Zone of skin (tissue), 1 donor: Measurements from ENCODE around the gene HPR.

DNA sequence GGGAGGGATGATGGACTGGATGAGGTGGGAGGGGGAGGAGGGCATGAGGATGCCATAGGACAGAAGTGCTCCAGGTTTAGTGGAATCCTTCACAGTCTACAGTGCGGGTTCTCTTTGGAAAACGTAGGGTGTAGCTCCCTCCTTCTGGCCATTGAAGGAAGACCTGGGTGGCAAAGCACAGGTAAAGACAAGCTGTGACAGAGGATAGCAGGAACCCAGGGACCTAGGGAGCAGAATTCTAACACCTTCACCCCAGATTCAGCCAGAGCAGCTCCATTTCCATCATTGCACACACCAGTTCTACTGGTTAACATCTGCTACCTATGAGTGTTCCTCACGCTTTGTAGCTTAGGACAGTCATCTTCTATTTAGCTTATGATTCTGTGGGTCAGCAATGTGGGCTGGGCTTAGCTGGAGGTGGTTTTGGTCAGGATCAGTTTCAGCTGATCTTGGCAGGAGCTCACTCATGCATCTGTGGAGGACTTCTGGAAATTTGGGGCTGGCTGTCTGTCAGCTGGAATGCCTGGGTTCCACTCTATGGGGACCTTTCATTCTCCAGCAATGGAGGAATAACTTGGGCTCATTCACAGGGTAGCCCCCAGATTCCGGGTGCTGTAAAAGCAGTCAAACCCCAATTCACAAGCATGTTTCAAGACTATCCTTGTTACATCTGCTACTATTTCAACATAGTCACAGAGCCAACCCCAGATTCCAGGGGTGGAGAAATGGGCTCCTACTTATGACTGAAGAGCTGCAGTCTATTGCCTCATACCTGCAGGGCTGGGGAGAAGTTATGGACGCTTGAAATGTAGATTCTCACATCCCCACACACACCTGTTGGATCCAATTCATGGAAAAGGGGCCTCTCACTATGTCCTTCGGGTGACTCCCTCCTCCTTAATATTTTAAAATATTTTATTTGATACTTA is 3.5 kb upstream of the HP start:
- RRBS, result no CpG with 5 or more reads among the region's 6 CpGs

GRCh38 chr16:72063212-72063615 is at the start of gene HPR:
TSS of gene HPR (plus strand) at chr16:72063226.
- RRBS, result no CpG with 5 or more reads among the region's 3 CpGs

GRCh38 chr16:72203318-72204099 is 31.6 kb upstream of the PMFBP1 start:
- RRBS, result no CpG with 5 or more reads among the region's 11 CpGs

GRCh38 chr16:72784354-72785652 is 263.1 kb downstream of the ZFHX3 start:
- RRBS, result no CpG with 5 or more reads among the region's 8 CpGs

GRCh38 chr16:72796847-72797901 is 250.8 kb downstream of the ZFHX3 start:
- RRBS, result 88% methylated on average over 1 of the region's 13 CpGs

DNA sequence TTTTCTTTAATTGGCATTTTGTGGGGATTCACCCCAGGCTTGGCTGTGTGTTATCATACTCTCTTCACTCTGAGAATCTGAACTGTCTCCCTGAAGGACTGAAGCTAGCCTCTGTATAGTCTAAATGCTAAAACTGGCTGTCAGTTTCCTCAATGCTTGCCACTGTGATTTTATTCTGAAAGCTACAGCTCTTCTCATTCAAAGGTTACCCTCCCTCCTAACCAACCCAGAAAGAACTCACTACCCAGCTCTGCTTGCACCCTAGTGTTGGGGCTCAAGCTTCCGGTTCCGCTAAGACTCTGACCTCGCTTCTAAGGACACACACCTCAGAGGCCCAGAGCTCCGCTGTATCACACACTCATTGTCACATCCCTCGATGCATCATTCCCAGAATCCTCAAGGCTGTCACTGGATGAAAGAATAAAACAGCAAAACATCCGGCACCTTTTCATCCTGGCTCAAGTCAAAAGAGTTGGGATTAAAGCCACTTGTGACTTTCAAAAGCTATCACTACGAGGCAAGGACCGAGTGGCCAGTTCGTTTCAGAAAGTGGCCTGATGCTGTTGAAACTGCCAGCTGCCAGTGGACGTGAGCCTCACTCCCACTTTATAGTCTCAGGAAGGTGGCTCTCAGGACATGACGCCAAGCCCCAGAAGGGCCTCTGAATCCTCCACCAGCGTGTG is 29.1 kb downstream of the ZFHX3 start:
- RRBS, result no CpG with 5 or more reads among the region's 12 CpGs

DNA sequence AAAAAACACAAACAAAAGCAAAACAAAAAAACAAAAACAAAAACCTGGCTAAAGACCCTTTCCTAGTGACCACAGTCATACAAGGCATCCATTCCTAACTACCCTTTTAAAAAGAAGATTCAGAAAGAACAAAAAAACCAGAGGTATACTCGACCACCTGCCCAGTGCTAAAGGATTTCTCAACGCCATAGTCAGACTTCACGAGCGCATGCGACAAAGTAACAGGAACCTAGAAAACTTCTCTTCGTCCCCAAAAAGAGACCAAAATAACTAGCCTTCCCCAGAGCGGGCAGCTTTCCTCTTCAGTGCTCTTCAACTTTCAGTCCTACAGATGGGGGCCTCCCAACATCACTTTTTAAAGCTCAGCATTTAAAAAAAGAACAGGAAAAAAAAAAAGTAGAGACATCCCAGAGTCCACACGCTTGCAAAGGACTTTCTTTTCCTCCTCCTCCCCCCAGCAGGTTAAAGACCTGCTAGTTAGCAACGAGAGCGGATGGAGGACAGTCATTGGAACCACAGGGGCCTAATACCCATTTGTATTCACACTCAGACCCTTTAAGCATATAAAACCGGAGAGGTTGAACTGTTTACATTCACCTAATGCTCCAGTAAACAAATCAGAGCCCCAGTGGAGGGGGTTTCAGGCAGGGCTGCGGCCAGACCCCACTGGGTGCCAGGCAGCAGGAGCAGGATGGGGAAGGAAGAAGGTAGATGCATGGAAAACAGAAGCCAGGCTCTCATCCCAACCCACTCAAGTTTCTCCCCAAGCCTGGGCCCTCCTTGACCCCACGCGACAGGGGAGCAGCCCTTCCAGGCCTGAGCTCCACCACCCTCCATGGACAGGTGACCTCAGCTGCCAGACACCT is 15.4 kb downstream of the ZFHX3 start:
- RRBS, result no CpG with 5 or more reads among the region's 14 CpGs

GRCh38 chr16:73050075-73050647 is 2.2 kb upstream of the ZFHX3 start:
- RRBS, result no CpG with 5 or more reads among the region's 3 CpGs

GRCh38 chr16:73066959-73067639 is 19.2 kb upstream of the ZFHX3 start:
- RRBS, result no CpG with 5 or more reads among the region's 23 CpGs

DNA sequence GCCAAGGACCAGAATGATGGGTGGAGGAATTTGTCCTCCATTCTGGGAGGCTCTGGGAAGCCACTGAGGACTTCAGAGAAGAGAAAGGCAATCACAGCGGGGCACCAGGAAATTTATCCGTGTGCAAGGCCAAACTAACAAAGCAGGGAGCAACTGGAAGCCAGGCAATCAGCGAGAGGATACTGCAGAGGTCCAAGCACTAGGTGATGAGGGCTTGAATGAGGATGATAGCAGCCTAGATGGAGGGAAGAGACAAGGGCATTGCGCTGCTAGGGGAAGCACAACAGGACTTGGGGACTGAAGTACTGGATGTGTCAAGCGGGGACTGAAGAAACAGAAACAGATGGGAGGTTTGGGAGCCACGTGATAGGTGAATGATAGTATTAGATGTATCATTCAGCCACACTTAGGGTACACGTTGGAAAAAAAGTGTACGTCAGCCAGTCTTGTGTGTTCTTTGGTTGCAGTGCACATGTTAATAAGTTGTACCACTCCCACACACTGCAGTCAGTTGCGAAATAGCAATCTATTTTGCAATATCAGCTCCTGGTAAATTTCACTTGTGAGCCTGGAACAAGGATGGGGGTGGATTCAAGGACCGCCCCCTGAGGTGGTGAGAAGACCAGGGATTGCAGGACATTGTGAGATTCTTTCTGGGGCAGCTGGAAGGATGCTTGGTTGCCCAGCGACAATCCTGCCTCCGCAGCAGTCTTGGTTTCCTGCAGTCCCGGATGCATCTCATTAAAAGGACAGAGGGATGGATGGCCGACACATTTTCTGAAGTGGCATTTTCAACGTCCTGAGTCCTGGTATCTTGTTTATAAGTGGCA is 78.4 kb upstream of the ZFHX3 start:
- RRBS, result no CpG with 5 or more reads among the region's 15 CpGs

- RRBS, result no CpG with 5 or more reads among the region's 3 CpGs
Measured at GRCh38 chr16:73424752-73425166, 376.8 kb upstream of the ZFHX3 start.

DNA sequence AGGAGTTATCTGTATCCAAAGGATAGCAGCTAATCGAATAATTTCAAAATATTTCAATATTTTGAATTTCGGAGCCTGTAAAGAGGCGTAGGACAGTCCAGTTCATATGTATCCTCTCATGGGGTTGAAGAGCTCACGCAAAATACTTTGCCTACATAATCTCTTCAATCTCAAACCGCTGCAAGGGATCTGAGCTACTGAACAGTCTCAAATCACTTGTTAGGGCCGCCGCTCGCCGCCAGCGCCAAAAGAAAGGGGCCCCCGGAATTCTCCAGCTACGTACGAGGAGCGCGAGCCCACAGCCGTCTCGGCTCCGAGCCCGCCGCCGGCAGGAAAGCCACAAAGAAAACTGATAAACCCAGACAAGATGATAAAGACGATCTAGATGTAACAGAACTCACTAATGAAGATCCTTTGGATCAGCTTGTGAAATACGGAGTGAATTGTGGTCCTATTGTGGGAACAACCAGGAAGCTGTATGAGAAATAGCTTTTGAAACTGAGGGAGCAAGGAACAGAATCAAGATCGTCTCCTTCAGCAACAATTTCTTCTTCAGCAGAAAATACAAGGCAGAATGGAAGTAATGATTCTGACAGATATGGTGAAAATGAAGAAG is 712 bp upstream of the RFWD3 start:
- RRBS, result 2% methylated on average over 11 of the region's 24 CpGs

DNA sequence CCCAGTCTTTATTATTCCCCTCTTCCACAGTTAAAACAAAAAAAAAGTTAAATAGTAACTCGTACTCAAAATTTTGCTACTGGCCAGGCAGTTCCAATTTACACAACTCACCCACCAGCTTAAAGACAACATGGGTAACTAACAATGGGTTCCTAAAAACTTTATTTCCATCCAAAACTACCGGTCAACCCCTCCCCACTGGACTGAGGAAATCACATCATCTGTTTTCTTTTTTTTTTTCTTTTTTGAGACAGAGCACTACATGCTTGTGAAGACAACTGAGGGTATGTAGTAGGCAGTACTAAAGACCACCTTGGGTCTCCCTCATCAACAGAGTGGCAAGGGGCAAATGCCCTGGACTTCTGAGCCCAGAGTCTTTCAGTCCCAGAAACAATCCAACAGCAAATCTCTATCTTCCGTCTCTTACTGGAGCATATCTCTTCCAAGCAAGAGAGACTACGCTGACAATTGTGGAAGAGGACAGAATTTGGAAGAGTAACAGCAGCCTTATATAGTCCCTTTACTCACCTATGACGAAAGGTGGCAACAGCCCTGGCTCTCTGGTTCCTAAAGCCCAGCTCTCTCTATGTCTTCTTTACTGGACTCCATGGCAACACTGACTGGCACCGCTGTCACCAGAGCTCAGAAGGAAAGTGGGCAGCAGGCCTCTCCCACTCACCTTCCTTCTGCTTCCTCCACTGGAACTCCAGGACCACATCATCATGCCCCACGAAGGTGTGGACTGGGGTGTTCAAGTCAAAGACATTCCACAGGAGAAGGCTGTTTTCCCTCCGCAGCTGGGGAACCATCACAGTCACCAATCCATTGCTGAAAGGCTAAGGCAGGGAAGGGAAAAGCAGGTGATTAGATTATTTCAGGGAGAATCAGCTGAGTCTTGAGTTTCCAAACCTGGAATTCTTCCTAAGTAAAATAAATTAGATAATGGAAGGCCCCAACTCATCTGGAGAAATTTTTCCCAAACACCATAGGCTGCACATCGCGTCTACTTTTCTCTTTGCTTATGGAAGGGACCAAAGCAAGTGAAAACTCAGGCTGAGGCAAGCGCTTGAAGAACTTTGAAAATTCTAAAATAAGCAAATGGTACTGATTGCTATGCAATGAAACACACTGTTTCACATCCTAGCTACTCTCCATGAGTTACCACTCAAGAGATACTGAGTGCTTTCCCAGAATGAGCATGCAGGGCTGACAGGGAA is 63.2 kb downstream of the WDR59 start:
- RRBS, result no CpG with 5 or more reads among the region's 11 CpGs

GRCh38 chr16:75002475-75003062 is 3.7 kb downstream of the ZNRF1 start:
- RRBS, result 92% methylated on average over 1 of the region's 14 CpGs

DNA sequence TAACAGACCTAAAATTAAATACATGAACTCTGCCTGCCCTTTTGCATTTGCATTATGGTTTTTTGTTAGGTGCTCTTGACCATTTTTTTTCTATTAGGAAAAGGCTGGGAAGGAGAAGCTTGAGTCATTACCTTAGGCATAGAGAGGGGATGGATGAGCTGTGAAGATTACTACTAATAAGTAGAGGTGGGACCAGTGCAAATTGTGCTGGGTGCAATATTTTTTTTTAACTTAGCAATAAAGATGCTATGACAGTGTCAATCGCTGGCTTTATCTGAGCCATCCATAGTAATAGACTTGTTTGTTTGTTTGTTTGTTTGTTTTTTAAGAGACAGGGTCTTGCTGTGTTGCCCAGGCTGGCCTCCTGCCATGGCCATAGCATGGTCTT is 46.4 kb downstream of the ZNRF1 start:
- RRBS, result no CpG with 5 or more reads among the region's 1 CpG

DNA sequence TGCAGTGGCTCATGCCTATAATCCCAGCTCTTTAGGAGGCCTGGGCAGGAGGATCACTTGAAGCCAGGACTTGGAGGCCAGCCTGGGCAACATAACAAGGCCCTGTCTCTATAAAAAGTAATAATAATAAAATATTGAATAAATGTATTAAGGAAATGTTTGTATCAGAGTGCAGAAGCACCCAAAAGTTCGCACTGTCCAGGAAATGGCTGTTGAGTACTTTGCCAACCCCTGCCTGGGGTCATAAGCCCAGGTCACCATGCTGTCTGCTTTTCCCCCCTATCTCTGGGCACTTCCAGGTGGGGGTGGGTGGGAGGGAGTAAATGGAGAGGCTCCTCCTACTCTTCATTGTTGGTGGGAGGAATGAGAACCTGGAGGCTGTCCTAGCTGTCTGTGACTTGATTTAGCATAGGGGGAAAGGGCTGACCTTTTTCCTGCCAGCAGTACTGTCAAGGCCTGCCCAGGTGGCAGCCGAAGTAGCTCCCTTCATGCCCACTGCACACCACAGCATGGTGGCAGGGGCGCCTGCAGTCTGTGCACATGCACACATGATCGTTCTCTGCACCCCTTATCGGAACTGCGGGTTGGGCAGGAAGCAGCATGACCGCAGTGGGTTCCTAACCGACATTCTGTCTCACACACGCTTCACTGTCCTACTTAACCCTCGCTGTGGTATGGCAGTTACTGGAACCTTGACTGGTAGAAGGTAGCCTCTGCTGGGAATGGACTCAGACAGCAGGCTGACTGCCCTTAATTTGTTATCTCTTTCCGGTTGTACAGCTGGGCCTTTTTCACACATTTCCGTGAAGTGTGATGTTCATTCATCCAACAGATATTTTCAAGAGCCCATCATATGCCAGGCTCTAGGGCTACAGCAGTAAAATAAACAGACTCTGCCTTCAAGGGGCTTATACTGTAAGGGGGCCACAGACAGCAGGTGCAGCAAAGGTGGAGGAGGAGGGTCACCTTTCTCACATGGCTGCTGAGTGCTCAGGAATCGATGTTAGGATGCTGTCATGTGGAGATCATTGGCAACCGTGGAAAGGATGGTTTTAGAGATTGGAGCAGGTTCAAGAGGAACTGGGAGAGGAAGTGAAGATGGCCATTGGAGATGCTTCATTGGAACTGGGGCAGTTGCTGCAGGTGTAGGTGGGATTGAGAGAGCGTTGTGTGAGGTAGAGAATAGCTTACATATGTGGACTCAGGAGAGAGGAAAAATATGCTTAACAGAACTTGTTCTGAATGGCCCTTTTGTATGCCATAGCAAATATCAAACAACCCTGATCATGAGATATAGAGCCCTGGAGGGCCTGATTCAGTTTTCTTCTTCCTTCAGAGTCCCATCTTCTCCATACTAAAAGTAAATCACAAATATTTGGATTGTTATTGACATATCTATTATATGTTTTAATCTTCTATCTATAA is 41.3 kb downstream of the LDHD start:
- RRBS, result no CpG with 5 or more reads among the region's 15 CpGs

DNA sequence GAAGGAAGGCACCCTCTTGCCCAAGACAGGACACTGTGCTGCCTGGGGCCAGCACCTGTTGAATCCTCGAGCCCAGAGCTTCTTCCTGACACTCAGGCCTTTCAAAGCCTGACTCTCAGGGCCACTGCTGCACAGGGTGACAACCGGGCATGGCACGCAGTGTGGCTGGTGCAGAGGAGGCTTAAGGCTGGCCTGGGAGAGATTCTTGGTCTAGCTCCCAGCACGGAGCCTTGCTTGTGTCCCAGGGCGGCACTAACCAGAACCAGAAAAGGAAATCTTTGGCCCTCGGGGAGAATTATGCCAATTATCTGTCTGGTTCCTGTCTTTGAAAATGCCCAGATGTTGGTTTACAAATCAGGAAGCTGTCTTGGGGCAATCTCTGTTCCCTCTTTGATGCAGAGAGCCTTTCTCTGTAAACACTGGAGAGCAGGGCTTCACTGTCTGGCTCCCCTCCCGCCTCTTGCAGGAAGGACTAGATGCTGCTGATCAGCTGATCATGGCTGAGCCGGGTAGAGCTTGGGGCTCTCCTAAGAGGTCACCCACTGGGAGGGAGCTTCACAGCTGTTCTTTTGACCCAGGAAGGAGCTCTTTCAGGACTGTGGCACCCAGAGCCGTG is 11.0 kb downstream of the LDHD start:
- RRBS, result no CpG with 5 or more reads among the region's 9 CpGs

- RRBS, result no CpG with 5 or more reads among the region's 36 CpGs
Measured at GRCh38 chr16:75110462-75111941, 5.6 kb downstream of the LDHD start.

- RRBS, result no CpG with 5 or more reads among the region's 10 CpGs
Measured at GRCh38 chr16:75169921-75170497, 21.7 kb downstream of the ZFP1 start.

- RRBS, result 50% methylated on average over 4 of the region's 18 CpGs
Measured at GRCh38 chr16:75233752-75234186, 15.0 kb downstream of the CTRB1 start.